Mucosa of descending colon (tissue), 1 donor: ENCODE data around the gene EIF2AK2.

- PRO-cap, result no peak
These were observed 46.7 kb downstream of the CRIM1 start for GRCh38 chr2:36402137-36402796.

- PRO-cap, result no peak
These were observed 57.7 kb downstream of the CRIM1 start for GRCh38 chr2:36413294-36413609.

- PRO-cap, result no peak
These were observed 72.1 kb downstream of the CRIM1 start for GRCh38 chr2:36427726-36428034.

GRCh38 chr2:36441022-36441549 lies 85.5 kb downstream of the CRIM1 start:
- PRO-cap, result no peak

GRCh38 chr2:36461187-36461706 lies 105.7 kb downstream of the CRIM1 start:
- PRO-cap, result no peak

- PRO-cap, result no peak
These were observed 75.9 kb downstream of the FEZ2 start for GRCh38 chr2:36522060-36522434.

- PRO-cap, result no peak
These were observed 52.9 kb downstream of the FEZ2 start for GRCh38 chr2:36544992-36545513.

DNA sequence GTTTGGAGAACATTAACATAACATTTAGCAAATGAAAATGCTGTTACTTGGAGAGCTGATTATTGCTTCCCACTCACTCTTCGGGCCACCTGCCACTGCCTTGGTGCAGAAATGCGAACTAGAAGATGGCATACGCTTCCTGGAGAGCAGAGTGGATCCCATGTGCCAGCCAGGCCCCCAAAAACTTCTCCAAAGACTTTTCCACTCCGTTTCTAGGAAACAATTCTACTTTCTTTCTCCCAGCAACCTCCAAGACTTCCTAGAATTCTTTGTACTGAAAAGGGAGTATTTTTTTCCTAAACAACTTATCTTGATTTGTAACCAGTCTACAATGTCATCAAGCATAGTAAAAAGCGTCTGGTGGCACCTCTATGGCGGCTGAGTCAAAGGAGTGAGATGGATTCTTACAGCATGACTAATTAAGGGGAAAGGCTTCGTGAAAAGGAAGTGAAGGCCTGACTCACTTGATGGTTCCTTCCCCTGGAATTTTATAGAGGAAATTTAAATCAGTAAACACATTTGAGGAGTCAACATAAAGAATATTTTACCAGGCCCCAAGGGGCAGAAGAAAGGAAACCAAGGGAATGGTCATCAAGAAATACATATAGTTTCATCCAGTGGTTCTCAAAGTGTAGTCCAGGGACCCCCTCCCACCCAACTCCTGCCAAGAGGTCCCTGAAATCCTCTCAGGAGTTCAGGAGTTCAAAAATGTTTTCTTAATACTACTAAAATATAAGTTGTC lies 36.5 kb downstream of the FEZ2 start:
- PRO-cap, result no peak

DNA sequence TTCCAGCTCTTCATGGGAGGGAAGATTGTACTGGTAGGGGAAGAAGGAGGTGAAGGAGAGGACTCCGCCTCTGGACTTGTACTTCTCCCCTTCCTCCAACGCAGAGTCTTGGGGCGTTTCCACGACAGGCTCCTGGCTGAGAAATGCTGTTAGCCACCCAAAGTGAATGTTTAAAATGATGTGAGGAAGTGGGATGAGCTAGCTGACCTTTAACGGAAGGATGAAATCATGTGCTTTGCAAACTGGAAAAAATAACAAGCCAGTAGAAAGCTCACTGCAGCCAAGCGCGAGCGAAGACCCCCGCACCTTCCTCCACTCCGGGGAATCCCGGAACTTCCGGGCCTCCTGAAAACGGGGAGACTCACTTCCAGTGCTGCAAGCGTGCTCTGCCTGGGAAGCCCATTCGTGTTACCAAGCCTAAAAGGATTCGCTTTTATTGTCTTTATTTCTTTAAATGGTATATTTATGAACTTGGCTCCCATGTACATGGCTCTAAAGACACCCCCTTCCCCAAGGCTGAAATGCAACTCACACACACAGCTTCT lies 85.8 kb downstream of the VIT start:
- PRO-cap, result no peak

- PRO-cap, result no peak
These were observed 10.8 kb downstream of the STRN start for GRCh38 chr2:36955598-36955890.

- PRO-cap, result no peak
These were observed 20.3 kb downstream of the GPATCH11 start for GRCh38 chr2:37104400-37105213.

GRCh38 chr2:37156262-37157501 lies at the start of gene EIF2AK2:
TSS of gene EIF2AK2 (minus strand) at chr2:37156980.
- PRO-cap, result bidirectional peak, plus-strand start at chr2:37157061, minus-strand start at chr2:37156958

GRCh38 chr2:37231853-37232471 lies 504 bp downstream of the NDUFAF7 start:
- PRO-cap, result no peak

GRCh38 chr2:37279567-37280134 lies 45.0 kb downstream of the PRKD3 start:
- PRO-cap, result no peak

- PRO-cap, result bidirectional peak, plus-strand start at chr2:37324909, minus-strand start at chr2:37324785; bidirectional peak, plus-strand start at chr2:37325122, minus-strand start at chr2:37325136
These were observed 374 bp upstream of the PRKD3 start for GRCh38 chr2:37324841-37325572.

GRCh38 chr2:37326356-37326695 lies 1.7 kb upstream of the PRKD3 start:
- PRO-cap, result no peak

DNA sequence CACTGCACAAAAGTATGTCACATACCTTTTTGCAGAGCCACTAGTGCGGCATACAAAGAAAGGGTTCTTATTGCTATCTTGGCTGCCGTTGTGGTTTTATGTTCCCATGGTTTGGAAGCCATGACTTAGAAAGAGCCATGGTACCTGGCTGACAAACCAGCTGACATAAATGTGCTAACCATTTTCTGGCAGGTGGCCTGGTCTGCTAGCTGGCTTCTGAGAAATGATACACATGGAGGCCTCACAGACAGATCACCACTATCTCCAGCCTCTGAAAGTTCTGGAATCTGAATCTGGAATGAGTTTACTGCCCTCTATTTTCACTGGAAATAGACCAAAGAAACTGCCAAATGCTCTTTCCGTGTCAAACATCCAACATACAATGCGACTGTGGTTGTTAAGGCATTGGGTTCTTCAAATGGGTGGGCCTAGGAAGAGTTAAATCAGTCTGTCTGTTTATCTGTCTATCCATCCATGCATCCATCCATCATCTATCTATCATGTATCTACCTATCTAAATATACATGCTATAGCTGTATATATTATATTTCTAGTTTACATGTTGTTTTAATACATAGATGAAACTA lies 123.8 kb downstream of the QPCT start:
- PRO-cap, result no peak

DNA sequence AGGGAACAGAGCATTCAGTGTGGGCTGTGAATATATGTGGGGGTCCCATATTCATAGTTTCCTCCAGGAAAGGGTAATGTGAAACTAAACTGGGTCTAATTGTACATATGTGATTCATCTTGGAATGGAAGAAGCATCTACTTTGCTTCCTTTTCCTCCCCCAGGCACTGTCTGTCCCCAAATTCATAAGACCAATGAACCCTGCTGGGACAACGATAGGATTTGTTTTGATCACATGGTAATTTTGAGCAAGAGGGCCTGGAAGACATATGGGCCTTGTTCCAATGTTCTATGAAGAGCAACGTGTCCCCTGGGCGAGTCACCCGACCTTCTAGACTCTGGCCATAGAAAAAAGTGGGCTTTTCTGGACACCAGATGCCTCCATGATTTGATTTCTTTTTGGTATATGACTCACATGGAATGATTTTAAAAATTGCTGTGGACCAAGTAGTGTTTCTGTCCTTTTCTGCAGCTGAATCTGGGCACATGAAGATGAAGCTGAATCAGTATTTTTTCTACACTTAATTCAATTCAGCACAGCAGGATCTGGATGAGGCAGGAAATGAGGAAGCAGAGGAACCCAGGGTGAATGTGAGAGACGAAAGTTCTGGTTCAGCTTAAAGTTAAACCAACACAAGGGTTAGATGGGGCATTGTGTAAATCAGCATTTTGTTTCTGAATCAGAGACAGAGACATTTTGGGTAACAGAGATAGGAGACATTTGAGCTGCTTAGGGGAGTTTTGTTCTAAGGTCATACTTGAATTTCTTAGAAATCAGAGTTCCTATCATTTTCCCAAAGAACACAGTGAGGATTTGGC lies 104.9 kb downstream of the CDC42EP3 start:
- PRO-cap, result no peak

DNA sequence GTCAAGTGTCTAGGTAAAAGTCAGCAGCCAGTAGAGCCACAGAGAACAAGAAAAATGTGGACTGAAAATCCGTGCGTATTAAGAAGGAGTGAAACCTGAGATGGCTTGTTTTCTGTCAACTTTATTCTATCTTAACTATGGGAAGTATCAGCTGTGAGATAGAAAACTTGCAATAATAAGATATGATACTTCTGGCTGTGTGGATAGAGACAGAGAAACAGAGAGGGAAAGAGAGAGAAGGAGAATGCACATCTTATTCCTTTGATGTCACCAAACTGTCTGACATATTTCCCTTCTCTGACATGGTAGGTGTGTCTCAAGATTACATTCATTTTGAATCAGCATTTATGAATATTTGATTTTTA lies 69.5 kb downstream of the CDC42EP3 start:
- PRO-cap, result no peak

DNA sequence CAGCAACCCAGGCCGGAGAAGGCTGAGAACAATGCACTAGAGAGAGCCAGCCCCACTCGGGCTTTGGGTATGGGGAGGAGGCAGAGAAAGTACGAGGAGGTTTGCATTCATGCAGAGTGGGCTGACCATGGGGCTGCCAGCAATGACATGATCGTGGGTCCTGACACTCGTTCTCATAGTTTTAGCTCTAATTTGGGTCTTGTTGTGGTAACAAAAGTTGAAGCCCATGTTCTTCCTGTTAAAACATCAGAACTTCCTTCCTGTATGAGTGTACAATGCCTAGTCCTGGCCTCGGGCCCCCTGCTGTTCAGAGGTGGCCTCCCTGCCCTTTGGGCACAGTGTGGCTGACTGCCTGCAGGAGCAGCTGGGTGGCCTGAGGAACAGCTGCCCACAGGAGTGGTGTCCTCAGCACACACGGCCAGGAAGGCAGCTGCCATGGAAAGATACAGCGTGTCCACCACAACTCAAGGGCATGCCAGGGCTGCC lies 22.9 kb downstream of the CDC42EP3 start:
- PRO-cap, result no peak